Choroid plexus epithelial cell (primary cell): ENCODE measurements around a stretch of chr10.

GRCh38 chr10:119267260-119267900 is 60.0 kb downstream of the GRK5 start:
- RRBS = no CpG with 5 or more reads among the region's 13 CpGs

DNA sequence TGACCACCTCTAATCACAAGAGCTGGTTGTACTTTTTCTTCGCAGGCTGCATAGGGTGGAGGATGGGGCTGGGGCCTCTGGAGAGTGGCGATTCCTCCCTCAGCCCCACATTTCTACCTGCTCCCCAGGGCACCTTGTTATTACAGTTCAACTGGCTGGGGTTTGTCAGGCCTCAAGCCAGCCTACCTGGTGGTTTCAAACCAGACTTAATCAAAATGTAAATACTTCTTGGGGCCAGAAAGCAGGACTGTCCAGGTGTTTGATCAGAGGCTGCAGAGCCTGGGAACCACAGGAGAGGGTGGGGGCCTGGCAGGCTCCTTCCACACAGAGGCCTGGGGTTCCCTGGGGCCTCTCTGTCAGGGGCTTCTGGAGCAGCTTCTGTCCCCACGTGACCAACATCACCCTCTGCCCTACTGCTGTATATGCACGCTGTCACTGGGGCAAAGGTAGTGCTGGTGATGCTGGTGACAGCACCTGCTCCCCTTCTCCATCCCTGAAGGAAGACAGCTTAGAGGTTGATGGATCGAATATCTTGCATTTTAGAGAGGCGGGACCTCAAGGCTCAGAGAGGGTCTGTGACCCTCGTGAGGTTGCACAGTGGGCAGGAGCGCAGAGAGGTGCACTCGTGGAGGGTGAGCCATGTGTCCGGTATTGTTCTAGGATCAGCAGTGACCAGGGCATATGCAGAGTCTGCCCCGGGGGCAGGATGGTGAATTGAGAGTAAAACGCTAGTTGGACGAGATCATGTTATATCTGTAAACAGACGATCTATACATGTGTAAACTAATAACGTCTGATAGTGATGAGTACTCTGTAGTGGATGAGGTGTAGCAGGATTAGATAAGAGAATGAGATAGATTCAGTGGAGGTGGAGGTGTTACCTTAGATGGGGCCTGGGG is 95.3 kb downstream of the GRK5 start:
- RRBS = 83% methylated on average over 1 of the region's 15 CpGs

GRCh38 chr10:119341946-119342454 is 134.6 kb downstream of the GRK5 start:
- RRBS = no CpG with 5 or more reads among the region's 12 CpGs

GRCh38 chr10:119370890-119371643 is 163.7 kb downstream of the GRK5 start:
- RRBS = 2% methylated on average over 5 of the region's 21 CpGs

GRCh38 chr10:119413238-119413778 is 129.2 kb downstream of the RGS10 start:
- RRBS = no CpG with 5 or more reads among the region's 10 CpGs

GRCh38 chr10:119413779-119414663 is 128.5 kb downstream of the RGS10 start:
- RRBS = no CpG with 5 or more reads among the region's 23 CpGs

DNA sequence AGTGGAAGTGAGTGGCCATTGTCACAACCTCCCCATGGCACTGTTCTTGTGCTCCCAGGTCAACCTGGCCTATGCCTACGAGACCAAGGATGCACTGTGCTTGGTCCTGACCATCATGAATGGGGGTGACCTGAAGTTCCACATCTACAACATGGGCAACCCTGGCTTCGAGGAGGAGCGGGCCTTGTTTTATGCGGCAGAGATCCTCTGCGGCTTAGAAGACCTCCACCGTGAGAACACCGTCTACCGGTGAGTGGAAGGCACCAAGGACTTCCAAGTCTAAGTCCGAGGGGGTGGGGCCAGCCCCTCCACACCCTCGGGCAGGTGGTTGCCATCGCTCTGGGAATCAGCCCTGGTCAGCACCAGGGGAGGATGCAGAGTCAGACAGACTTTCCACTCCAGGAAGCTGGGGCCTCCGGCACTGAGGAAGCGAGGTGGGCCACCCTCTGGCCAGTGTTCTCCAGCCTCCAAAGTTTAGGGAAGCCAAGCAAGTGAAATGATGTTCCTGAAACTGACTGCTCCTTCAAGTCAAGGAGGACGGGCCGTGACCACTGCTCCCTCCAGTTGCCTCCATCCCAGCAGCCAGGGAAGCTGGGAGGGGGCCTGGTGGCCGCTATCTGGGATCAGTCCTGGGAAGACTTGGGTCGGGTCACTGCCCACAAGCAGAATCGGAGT is 105.8 kb downstream of the RGS10 start:
- RRBS = no CpG with 5 or more reads among the region's 18 CpGs

GRCh38 chr10:119478858-119479452 is 63.6 kb downstream of the RGS10 start:
- RRBS = no CpG with 5 or more reads among the region's 9 CpGs

DNA sequence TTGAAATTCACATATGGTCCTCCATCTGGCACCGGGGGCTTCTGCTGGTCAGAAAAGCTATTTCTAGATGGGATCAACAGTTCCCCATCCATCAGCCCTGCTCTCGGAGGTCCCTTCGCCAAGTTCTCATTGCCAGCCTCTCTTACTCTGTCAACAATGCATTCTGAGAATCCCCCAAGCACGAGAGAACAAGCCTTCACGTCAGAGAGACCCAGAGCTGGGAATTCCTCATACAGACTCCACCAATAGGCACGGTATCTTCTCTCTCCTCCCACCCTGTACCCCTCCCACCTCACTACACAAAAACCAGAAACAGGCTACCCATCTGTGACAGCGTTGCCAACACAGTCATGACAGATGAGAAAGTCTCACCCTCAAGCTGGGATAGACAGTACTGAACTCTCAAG is 15.7 kb downstream of the RGS10 start:
- RRBS = no CpG with 5 or more reads among the region's 7 CpGs

- RRBS = no CpG with 5 or more reads among the region's 2 CpGs
Measured at GRCh38 chr10:119582305-119582641, 14.5 kb downstream of the TIAL1 start.

GRCh38 chr10:119653117-119653851 is 2.1 kb downstream of the BAG3 start:
- RRBS = no CpG with 5 or more reads among the region's 5 CpGs

- RRBS = no CpG with 5 or more reads among the region's 10 CpGs
Measured at GRCh38 chr10:119663818-119664205, 12.6 kb downstream of the BAG3 start.

- RRBS = no CpG with 5 or more reads among the region's 15 CpGs
Measured at GRCh38 chr10:119668272-119669042, 17.3 kb downstream of the BAG3 start.

GRCh38 chr10:119830560-119831569 is 41.8 kb downstream of the MCMBP start:
- RRBS = no CpG with 5 or more reads among the region's 9 CpGs

DNA sequence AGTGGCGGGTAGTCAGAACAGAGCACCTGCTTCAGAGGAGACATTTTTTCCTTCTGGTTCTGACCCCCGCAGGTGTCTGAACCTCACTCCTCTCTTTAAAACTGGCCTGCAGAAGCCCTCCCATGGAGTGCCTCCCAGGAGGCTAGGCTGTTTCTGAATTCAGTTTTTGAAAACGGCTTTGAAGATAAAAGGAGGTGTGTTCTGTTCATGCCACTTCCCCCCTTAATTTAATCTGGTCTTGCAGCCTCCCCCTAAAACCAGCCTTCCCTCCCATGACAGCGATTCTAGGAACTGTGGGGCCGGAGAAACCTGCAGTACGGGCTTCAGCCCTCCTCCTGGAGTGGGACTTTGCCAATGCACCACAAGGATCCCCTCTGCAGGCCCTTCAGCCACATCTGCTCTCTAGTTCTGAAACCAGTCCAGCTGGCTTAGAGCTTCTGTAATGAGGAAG is 26.1 kb upstream of the PLPP4 start:
- RRBS = no CpG with 5 or more reads among the region's 6 CpGs

GRCh38 chr10:120949429-120949996 is 98.4 kb downstream of the WDR11 start:
- RRBS = no CpG with 5 or more reads among the region's 32 CpGs

DNA sequence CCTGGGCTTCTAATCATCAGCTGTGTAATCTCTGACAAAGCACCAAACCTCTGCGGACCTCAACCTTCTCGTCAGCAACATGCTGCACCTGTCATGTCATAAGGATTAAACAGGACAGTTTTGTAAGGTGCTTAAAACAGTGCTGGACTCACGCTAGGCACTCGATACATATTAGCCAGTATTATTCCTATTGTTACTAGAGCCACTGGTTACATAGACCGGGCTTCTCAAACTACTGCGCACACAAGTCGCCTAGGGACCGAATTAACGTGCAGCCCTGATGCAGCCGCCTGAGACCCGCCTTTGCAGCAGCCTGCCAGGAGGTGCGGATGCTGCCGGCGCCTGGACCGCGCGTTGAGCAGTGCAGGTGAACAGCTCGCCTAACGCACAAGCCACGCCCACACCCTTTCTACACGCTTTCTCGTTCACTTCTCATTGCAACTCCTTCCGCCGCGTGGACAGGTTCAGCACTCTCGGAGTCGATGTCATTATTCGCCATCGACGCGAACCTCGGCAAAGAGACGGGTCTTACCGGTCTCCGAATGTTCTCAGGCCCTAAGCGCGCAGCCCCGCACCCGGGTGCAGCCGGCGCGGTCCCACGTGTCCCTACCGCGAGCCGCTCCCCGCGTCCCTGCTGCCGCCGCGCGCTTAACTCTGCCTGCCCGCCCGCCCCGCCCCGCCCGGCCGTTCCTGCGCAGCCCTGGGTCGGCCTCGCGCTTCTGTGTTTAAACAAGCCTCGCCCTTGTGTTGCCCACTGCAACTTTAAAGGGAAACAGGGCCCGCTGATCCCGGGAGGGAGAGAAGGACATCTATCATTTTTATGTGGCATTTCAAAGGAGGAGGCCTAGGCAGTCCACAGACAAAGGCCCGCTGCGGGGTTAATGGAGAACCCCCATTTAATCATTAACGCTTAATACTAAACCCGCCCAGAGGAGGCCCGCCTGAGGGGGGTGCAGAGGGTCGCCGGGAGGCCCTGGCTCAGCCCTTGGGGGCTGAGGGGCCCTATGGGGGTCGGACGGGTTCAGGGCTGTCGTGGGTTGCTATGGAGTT is 128.3 kb downstream of the WDR11 start:
- RRBS = 3% methylated on average over 23 of the region's 75 CpGs

GRCh38 chr10:121216744-121217247 is 365.6 kb downstream of the WDR11 start:
- RRBS = no CpG with 5 or more reads among the region's 8 CpGs

GRCh38 chr10:121262744-121263244 is 335.4 kb downstream of the FGFR2 start:
- RRBS = no CpG with 5 or more reads among the region's 8 CpGs